Colon Carcinoma Metastatic in the Brain (tissue), 2 donors: ENCODE results near the gene CDK13.

DNA sequence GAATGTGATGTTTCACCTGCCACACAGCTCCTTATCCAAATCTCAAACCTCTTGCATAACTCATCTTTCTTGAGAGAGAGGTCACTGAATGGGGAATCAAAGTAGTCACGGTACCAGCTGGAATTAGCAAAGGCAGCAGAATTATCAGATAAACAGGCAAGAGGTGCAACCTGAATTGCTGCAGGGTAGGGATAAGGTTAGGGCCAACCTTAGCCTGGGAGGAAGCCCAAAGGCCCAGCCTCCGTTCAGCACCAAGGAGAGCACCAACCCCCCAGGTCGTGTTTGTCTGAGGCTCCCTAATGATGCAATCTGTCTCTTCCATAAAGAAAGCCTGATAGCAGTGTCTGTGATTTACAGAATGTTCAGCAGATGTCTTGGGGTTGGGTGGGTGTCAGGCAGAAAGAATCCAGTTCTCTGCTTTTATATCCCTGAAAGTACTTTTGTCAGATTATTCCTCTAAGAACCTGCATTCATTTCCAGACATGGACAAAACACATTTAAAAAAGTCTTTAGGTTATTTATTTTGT is 328.4 kb upstream of the AOAH start:
- PRO-cap, 2 experiments, result no peak in any of the 2 experiments

- PRO-cap, 2 experiments, result no peak in any of the 2 experiments
Measured at GRCh38 chr7:37511711-37512386, 63.2 kb upstream of the ELMO1 start.

- PRO-cap, 2 experiments, result no peak in any of the 2 experiments
Measured at GRCh38 chr7:37513937-37514597, 65.4 kb upstream of the ELMO1 start.

DNA sequence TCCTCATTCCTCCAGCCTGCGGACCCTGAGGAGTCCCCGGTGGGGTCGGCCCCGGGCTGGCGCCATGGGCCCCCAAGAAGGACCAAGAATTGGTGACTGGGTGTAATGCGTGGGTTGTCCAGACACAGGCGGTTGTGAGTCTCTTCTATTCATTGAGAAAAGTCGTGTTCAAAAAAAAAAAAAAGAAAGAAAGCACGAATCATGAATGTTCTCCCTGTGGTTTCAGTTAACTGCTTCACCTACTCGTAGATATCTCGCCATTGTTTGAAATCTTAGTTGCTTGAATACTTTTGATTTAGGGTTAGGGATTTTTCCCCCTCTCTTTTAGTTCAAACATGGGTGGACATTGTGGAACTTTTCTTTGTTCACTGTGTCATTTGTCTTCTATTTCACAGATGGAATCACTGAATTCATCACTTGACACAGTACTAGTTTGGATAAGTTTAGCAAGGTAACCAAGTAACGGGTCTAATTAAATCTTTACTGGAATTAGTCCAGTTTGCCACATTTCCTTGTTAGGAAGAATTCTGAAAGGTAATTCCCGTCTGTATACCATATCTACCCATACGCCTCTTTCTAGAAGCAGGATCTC is 746 bp downstream of the STARD3NL start:
- PRO-cap, 2 experiments, result no peak in any of the 2 experiments

DNA sequence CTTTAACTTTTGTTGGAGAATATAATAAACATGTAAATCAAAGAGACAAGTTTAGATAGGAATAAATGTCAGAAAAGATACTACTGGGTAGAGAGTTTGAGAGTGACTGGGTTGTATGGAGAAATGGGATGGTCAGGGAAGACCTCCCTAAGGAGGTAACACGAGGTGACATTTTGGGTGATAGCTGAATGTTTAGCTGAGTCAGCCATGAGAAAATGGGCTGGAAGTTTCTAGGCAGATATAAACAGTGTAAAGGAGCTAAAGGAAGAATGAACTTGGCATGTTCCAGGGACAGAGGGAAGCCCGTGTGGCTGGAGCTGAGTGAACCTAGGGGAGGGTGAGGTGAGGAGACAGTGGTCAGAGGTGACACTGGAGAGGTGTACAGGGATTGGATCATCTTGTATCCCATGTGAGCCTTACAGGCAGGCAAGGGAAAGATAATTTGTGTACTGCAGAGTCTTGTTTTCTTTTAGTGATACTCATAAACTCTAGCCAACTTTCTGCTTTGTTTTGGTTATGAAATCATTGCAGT is 1.7 kb downstream of the STARD3NL start:
- PRO-cap, 2 experiments, result no peak in any of the 2 experiments

GRCh38 chr7:38274488-38275039 is 96.5 kb downstream of the STARD3NL start:
- PRO-cap, 2 experiments, result no peak in any of the 2 experiments

DNA sequence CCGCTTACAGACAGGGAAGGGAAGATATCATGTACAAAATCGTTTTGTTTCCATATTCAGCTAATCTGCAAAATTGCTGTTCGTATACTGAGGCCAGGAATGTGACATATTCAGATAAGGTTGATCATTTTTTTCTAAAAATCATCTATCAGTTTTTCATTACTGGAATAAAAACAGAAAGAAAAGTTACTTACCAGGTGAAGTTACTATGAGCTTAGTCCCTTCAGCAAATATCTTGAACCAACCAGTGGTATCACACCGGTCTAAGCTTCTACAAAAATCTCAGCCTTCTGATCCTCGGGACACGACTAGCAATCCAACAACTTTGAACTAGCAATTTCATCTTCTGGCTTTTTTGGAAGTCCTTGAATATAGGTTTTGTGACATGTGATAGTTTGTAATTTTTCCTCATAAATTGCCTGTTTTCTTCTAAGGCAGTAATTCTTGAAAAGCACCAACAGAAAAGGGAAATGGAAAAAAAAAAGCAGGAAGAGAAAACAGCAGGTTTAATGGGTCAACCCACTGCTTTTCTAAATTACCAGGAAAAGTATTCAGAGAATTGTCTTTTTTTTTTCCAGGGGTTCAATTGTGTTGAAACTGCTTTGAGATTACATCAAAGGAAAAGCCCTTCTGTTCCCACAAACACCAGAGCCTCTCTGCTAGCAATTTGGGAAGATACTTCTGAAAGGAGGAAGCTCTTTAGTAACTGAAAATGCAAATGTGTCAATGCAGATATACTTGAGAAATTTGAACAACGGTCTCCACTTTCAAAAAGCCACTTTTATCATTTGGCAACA is 98.2 kb downstream of the STARD3NL start:
- PRO-cap, 2 experiments, result no peak in any of the 2 experiments

DNA sequence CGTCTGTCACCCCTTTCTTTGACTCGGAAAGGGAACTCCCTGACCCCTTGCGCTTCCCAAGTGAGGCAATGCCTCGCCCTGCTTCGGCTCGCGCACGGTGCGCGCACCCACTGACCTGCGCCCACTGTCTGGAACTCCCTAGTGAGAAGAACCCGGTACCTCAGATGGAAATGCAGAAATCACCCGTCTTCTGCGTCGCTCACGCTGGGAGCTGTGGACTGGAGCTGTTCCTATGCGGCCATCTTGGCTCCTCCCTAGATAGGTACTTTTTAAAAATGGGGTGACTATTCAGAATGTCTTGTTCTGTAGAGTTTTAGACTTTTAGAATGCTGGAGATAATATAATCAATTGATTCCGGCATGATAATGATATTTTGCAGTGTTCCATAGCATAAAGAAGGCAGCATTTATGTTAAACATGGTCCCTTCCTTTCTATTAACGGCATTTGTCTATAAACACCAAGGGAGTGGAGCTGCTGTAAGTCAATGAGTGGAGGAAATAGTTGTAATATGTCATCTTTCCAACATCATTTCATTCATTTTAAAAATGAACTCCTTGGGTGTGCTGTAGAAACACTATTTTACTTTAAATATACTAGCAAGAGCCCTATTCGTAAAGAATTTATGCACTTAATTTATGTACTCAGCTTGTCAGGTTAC is 35.7 kb downstream of the POU6F2 start:
- PRO-cap, 2 experiments, result no peak in any of the 2 experiments

DNA sequence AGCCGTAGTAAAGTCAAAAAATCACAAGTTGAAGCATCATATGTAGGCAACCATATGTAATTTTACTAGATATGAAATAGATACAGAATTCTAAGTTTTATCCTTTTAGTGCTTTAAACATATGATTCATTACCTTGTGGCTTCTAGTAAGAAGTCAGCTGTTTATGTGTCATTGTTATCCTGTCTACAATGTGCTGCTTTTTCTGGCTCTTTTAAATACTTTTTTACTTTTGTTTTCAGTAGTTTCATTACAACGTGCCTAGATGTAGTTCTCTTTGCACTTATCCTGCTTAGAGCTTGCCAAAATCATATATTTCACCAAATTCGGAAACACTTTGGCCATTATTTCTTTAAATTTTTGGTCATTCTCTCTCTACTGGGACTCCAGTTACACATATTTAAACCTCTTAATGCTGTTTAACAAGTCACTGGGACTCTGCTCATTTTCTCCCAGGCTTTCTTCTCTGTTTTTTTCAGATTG is 26.4 kb downstream of the YAE1 start:
- PRO-cap, 2 experiments, result no peak in any of the 2 experiments

GRCh38 chr7:39633697-39634780 is 10.7 kb downstream of the RALA start:
- PRO-cap, 2 experiments, result no peak in any of the 2 experiments

DNA sequence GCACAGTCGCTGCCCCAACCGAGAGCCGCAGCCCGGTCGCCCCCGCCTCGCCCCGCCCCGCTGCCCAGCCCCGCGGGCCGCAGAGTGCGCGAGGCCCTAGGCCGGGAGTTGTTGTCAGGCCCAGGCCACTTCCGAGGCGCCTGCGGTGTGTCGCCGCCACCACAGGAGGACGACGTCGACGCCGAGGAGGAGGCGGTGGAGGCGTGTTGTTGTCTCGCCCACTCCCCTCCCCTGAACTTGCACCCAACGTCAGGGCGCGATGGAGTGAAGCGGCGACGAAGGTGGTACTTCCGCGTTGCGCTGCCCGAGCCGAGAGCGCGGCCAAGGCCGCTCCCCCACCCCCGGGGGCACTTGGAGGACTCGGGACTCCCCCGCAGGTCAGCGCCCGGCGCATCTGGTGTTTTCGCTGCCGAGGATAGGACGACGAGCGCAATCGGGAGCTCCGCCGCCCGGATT is at the start of gene CDK13:
CDK13 (plus strand) TSS at position 287 of the 456 bp plus-strand sequence.
- PRO-cap, 2 experiments, result peak in 2 of 2 experiments; most common plus-strand start position 252 of the sequence (in 2); most common minus-strand start position 233 of the sequence (in 2)

- PRO-cap, 2 experiments, result no peak in any of the 2 experiments
Measured at GRCh38 chr7:39991713-39992067, 41.6 kb downstream of the CDK13 start.

- PRO-cap, 2 experiments, result no peak in any of the 2 experiments
Measured at GRCh38 chr7:40064227-40064716, 70.2 kb downstream of the MPLKIP start.

DNA sequence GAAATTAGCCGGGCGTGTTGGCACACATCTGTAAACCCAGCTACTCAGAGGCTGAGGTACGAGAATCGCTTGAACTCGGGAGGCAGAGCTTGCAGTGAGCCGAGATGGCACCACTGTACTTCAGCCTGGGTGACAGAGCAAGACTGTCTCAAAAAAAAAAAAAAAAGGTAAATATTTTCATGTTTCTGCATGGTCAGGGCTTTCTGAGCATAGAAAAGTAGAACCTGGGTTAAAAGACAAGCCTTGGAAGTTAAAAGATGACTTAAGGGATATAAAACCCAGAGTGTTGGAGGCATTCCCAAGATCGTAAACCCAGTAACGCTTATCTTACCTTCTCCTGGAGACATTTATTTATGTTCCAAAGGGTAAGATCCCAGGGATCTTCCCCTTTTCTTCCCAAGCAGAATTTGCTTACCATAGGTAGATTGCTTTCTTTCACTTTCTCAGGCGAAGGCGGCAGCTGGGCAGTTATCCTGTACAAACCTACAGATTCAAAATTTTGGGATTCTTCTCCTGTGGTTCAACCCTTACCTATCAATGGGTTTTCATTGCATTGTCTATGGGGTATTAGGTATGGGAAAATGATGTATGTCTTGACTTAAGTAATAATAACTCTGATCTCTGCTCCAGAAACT is 22.2 kb downstream of the SUGCT start:
- PRO-cap, 2 experiments, result no peak in any of the 2 experiments

DNA sequence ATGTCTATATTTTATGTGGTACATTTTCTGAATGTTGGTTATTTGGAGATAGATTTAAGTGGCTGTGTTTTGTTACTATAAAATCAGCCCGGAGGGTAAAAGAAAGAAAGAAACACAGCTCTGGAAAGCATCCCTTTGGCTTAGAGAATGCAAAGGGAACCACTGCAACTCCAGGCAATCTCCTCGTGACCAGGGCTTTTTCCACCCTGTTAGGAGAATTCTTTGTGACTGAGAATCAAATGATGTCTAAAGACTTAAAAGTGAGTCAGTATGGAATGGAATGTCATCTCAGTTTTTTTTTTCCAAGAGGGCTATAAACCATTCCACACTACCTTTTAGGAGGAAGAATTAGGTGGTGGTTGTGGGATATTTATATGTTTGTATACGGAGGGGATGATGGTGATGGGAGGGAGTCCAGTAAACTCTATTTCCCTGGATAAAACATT is 334.6 kb downstream of the SUGCT start:
- PRO-cap, 2 experiments, result no peak in any of the 2 experiments

DNA sequence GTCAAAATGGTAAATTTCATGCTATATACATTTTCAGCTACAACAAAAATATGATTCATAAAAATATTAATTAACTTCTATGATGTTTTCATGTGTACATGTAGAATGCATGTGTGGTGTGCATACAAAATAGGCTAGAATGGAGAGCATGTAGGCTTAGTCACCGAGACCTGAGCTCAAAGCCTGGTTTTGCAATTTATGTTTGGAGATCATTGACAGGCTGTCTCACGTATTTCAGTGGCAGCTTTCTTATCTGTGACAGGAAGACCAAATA is 625.7 kb downstream of the SUGCT start:
- PRO-cap, 2 experiments, result no peak in any of the 2 experiments

GRCh38 chr7:41449575-41450048 is 253.3 kb downstream of the INHBA start:
- PRO-cap, 2 experiments, result no peak in any of the 2 experiments

- PRO-cap, 2 experiments, result no peak in any of the 2 experiments
Measured at GRCh38 chr7:42193104-42193667, 43.8 kb downstream of the GLI3 start.

GRCh38 chr7:42931780-42931982 is 293 bp downstream of the PSMA2 start:
- PRO-cap, 2 experiments, result no peak in any of the 2 experiments

DNA sequence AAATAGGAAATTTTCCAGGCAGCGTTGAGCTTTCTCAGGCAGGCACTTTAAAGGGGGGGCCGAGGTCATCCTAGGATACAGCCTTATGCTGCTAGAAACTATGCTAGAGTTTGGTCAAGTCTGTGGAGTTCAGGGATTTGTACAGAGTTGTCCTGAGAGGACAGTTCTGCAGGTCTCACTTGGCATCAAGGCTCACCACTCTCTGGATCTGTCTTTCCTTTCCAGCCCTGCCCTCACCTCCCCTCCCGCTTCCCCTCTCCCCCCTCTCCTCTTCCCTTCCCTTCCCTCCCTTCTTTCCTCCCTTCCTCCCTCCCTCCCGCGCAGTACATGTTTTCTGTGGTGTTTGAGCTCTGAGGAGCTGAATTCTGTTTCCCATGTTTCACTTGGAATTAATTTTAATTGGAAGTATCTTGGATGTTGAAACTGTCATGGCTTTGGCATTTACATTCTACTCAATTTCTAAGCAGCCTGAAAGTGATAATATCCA is 1.1 kb downstream of the MRPL32 start:
- PRO-cap, 2 experiments, result no peak in any of the 2 experiments